Camera-type eye (tissue), 1 donor: ENCODE data around the gene CCND2.

DNA sequence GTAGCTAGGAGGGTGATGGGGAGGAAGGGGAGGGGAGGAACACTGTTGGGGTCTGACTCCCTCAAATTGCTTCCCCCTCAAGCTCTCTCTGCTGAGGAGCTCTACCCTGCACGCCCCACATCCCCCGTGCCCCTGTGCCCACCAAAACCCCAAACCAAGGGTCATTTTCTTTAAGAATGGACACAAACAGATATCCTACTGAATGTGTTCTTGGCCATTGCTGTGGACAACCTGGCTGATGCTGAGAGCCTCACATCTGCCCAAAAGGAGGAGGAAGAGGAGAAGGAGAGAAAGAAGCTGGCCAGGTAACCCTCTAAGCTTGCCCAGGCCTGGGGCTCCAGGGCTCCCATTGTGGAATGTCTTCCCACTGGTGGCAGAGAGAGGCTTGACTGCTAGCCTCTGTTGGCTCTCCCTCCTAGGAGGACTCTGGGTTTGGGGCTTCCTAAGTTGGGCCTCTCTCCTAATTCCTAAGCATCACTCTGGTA lies 210.4 kb upstream of the FKBP4 start:
- RAMPAGE, long total RNA, result start-site peak on the plus strand centred at position 217 of the sequence, 32 bp wide, 23 reads

GRCh38 chr12:2813553-2813930 lies 1.1 kb downstream of the ITFG2 start:
- RAMPAGE, long total RNA, result no peak

DNA sequence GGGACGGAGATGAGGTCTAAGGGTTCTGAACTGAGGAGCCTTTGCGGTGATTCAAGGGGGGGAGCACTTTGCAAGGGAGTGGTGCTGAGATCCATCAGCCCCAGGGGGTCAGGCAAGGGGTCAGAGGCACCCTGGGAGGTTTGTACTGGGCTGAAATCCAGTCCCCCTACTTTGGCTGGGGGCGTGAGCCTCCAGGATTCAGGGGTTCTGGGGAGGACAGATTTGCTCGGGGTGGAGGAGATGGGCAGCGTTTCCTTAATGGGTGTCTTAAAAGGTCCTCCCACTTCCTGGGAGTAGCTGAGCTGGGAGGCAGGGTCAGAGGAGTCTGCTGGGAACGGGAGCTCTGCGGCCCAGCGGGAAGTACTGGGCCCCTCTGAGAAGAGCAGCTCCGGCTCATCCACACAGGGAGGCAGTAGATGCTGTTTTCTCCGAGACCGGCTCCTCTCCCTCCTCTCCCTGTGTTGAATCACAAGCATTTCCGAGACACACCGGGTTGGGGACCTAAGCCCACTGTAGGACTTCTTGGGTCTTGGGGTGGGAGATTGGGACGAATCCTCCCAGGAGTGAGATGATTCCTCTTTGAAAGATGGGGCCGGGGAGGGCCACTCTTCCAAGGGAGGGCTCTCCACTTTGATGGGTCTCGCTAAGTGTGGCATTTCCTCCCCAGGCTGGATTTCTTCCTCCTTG lies 2.2 kb upstream of the TEX52 start:
- RAMPAGE, long total RNA, result no peak

- RAMPAGE, long total RNA, result no peak
These were observed 630 bp downstream of the RHNO1 start for GRCh38 chr12:2877523-2878182.

DNA sequence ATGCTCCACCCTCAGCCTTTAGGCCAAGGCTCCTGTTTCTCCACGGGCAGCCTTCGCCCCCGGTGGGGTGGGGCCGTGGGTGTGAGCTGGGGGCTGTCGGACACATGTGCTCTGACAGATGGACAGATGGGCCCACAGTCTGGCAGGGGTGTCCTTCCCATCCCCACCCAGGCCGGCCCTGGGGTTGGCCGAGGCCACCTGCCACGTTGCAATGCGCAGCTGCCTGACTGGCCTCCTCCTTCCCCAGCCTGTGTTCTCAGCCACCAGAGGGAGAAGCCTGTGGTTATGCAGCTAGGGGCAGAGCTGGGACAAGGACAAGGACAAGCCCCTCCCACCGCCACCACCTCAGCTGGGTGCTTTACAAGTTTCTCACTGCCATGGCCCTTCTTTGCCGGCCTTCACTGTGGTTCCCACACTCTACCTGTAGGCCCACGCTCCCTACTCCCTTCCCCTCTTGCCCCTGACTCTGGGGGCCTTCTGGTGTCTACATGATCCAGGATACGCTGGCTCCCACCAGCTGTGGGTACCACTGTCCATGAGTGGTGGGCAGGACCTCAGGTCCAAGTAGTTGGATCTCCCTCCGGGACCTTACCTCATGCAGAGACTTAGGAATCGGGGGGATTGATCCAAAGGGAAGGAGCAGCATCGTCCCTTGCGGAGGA lies 44.5 kb downstream of the TEAD4 start:
- RAMPAGE, long total RNA, result no peak

GRCh38 chr12:3100139-3100692 lies 23.0 kb downstream of the TSPAN9 start:
- RAMPAGE, long total RNA, result no peak

- RAMPAGE, long total RNA, result no peak
These were observed 26.7 kb downstream of the TSPAN9 start for GRCh38 chr12:3103772-3104444.

- RAMPAGE, long total RNA, result no peak
These were observed 55.8 kb downstream of the TSPAN9 start for GRCh38 chr12:3133103-3133311.

DNA sequence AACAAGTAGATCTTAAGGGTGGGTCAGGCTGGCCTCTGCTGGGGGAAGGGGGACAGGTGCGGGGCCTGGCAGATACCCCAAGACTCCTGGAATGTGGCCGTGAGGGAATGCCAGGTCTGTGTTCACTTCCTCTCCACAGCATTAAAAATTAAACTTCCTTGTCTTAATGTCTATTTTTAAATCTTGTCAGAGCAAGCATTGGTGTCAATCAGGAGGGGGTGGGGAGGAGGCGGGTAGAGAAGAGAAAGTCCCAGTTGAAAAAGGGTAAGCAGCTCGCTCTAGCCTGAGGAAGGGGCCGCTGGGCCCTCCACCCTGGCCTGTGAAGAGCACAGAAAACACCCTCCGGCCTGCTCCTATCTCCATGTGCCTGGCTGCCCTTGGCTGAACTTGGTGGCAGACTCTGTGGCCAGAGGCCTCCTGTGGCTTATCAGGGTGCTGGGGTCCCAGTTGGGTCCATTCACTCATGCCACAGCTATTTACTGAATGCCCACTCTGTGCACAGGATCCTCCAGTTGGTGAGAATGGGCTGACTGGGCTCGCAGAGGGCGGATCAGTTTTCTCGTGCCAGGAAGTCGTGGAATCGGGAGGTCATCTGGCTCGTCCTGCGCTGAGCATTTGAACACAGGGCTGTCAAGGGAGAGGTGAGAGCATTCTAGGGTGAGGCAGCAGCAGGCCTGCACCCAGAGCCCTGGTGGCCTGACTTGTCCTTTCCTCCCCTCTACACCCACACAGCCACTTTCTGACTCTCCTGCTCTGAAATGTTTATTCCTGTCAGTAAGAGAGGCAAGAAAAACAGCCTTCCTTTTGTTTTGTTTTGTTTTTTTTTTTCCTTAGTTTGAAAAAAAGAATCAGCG lies 128.8 kb downstream of the TSPAN9 start:
- RAMPAGE, long total RNA, result no peak

DNA sequence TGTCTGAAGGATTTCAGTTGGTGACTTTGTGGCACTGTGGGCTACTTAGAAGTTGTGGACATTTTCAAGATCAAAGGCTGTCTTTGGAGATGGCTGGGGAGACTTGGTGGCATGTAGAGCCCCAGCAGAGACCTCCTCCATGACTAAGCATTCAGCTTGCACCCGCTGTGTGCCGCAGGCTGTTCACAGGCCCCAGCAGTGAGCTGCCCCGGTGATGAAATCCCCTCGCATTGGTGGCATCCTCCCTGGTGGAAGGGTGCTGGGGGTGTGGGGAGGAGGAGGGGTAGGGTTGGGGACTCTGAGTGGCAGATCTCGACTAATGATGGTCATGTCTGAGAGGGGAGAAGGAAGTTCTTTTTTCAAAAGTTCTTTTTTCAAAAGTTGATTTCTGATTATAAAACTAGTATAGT lies 173.9 kb downstream of the TSPAN9 start:
- RAMPAGE, long total RNA, result no peak

DNA sequence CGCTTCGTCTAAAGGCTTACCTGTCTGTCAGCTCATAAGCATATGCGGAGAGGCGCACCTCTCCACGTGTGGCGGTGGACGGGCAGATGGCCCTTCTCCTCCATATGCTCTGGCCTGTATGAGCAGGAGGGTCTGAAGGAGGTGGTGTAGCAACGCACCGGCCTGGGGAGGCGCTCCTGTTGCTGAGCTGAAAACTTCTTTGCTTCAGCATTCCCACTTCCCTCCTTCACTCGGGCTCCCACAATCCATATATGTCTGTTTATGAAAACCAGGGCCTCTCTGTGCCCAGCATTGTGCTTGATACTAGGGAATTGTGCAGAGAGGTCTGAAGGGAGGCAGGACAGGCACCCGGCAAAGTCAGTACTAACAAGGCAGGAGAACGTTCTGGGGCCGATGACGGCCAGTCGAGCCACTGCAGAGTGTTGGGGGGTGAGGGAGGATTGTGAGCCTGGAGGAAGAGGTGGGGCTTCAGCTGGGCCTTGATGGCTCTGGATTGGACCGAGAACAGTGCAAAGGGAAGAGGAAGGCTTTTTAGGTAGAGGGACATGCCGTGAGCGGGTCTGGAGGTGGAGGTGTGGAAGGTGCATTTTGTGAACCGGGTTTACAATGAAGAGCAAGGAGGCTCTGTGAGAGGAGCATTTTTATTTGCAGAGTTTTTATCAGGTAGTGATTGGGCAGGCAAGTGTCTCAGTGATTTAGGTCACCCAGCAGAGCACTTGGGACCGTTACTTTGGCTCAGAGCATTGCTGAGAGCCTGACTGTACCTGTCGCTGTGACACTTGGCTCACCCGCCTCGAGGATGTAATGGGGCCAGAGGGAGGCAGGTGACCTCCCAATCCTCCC lies 186.4 kb downstream of the TSPAN9 start:
- RAMPAGE, long total RNA, result no peak

DNA sequence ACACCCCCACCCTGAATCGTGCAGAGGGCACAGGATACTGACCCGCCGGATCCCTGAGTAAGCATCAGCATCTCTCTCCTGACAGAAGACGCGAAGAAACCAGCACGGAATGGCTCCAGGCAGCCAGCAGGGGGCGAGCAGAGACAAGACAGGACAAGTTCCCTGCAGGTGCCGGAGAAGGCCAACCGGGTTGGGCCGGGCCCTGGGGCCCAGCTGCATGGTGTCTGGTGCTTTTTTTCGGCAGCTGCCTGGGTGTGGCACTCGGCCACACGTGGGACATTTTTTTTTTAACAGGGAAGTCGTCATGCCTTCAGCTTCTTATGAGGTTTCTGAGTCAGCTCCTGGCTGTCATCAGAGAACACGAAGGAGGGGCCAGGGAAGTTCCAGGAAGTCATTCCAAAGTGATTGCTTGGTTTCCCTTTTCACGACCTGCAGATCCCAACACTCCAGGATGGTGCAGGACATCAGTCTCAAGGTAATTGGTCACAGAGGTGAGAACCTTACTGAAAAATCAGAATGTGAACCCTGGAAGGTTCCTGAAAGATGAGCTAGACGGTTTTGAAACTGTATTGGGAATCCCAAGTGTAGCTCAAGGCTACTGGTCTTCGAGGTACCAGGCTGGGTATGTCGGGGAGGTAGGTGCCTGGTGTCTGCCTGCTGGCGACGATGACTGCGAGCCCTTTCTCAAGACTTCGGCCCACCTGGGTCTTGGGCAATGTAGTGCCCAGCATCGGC lies 190.9 kb upstream of the PRMT8 start:
- RAMPAGE, long total RNA, result no peak

GRCh38 chr12:3336436-3337039 lies 154.5 kb upstream of the PRMT8 start:
- RAMPAGE, long total RNA, result no peak

DNA sequence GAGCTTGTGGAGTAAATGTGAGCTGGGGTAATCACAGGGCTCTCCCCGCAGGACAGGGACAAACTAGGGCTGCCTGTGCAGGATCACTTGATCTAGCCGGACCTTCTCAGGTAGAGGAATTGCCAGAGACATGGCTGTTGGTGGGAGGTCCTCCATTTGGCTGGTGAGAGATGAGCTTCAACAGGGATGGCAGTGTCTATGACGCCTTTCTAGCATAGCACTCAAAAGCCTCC lies 75.2 kb upstream of the PRMT8 start:
- RAMPAGE, long total RNA, result no peak

- RAMPAGE, long total RNA, result no peak
These were observed 24.5 kb downstream of the CRACR2A start for GRCh38 chr12:3728057-3729147.

DNA sequence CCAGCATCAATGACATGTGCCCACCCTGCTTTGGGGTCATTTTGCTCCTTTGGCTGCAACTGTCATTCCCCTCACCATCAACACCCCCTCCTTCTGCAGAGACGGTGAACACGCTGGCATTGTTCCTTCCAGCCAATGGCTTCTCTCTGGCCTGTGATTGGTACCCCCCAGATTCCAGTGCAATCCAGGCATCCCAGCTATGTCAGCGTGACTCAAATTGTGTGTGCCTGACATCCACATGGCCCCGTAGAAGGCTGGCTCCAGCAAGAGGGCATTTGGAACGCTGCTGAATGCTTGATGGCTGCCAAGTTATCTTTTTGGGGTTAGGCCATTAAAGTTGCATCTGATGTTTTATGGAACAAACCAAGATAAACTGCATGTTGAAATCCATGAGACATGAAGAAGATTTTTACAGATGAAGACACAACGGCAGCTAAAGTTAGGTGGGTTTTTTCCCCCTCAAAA lies 20.9 kb upstream of the CCND2 start:
- RAMPAGE, long total RNA, result no peak

DNA sequence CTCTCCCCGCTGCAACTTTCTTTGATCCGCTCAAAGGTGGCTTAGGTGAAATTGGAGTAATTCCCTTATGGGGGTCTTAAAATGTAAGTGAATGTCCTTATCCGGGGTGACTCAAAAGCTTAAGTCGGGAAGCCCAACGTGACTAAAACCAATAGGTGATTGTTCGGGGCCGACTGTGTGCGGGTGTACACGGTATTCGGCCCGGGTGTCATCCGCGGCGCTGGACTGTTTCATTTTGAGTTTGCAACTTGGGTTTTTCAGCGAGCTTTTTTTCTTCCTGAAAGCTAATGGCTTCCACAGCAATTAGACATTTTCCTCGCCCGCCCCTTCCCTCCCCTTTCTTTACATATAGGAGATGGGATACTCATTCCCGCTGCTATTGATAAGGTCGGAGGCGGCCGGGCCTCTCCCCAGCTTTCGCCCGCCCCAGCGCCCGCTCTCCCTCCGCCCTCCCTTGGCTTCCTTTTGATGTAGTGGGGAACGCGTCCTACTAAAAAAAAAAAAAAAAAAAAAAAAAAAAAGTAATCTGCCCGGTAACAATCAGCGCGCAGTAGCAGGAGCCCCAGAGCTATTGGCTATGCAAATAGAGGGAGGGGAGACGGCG lies 1.9 kb upstream of the CCND2 start:
- RAMPAGE, long total RNA, result no peak

GRCh38 chr12:4273234-4274259 lies at the start of gene CCND2:
TSS of gene CCND2 (plus strand) at chr12:4273762.
- RAMPAGE, long total RNA, result no peak

DNA sequence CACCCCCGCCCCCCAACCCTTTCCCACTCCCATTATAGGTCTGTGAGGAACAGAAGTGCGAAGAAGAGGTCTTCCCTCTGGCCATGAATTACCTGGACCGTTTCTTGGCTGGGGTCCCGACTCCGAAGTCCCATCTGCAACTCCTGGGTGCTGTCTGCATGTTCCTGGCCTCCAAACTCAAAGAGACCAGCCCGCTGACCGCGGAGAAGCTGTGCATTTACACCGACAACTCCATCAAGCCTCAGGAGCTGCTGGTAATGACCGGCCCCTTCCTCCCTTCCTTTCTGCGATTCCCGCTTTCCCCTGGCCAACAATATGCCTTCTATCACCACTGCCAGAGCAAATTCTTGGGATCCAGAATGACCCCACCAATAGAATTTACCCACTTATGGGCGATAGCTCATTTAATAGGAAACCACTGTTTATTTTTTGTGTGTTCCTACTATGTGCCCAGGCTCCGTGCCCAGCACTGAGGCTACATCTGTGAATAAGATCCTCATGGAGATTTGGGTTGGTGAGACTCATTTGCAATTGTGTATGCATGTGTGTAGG lies 2.5 kb downstream of the CCND2 start:
- RAMPAGE, long total RNA, result no peak

- RAMPAGE, long total RNA, result no peak
These were observed 19.3 kb upstream of the TIGAR start for GRCh38 chr12:4301373-4302518.